Paraaortic lymph node (tissue), 1 donor: ENCODE measurements around a stretch of chr12.

DNA sequence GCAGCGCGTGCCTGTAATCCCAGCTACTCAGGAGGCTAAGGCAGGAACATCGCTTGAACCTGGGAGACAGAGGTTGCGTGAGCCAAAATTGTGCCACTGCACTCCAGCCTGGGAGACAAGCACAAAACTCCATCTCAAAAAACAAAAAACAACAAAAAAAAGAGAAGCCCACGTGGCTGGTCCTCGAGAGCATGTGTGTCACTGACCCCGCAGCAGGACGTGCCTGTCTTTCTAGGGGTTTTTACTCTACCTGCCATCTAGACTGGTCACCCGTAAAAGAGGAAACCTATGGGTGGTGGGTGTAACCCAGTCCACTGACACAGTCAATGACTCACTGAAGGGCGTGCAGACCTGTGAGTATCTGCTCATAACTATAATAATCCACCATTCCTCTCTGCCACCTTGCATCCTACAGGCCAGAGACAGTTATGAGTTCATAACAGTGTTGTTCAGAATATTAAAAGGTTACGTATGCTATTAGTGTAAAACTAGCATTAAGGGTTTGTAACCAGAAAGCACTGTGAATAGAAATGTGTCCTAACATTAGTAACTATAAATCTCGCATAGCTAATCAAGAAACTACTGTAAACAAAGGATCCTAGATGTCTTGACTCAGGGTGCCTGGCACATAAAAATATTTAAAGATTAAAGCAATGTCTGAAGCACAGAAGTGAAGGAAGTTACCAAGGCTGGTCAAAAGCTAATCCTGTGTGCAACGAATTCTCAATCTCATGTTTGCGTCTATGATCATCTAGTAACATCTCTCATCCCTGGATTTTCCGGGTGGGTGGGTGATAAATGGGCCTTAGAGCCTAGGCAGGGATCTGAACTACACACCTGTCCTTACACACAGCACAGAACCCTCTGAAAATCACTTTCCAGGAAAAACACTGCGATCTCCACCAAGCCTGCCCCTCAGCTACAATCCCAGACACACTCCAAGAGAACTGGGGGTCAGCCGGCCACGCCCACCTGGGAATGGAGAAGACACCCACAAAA is 4.4 kb downstream of the GOLGA3 start:
- PRO-cap: no peak

- PRO-cap: no peak
Observed at GRCh38 chr12:132828162-132828774, 401 bp downstream of the GOLGA3 start.

DNA sequence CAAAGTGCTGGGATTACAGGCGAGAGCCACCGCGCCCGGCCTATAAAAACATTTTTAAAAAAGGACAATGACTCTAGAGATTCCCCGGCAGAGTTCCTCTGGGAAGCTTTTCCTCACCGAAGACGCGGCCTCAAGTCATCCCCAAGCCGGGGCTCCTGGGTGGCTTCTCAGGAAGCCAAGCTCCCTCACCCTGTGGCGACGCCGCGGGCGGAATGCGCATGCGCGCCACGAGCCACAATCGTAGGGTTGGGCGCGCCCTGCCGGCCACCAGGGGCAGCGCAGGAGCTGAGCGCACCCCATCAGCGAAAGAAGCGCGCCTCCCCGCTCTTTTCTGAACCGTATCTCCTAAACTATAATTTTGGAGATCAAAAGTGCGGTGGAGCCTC is 17.3 kb upstream of the CHFR start:
- PRO-cap: no peak

GRCh38 chr12:132908650-132909383 is 21.4 kb upstream of the CHFR start:
- PRO-cap: bidirectional peak, plus-strand start at chr12:132908715, minus-strand start at chr12:132908441; unidirectional peak, plus-strand start at chr12:132908910

DNA sequence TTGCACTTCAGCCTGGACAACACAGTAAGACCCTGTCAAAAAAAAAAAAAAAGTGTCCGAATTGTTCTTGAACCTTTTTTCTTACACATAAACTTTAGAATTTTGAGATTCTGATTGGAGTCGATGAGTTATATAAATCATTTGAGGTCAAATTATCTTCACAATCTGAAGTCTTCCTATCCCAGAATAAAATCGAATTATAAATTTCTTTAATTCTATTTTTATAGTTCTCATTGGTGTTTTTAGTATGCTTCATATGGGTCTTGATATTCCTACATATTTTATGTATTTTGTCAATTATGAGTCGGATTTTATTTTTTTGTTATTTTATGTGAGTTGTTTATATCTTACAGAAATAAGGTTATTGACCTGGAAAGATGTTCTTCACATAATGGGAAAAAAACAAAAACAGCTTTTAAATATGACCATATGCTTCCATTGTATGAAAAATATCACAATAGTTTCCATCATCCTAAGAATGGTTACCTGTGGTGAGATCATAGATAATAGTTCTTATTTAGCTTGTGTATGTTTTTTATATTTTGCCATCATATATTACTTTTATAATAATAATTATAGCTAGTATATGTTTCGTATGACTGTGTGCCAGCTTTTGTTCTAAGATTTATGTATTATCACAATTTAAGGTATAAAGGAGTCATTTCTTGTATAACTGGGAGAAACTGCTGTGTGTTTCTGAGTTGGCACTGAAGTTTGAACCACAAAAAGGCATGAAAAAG is 1.4 kb downstream of the ZNF84 start:
- PRO-cap: no peak

DNA sequence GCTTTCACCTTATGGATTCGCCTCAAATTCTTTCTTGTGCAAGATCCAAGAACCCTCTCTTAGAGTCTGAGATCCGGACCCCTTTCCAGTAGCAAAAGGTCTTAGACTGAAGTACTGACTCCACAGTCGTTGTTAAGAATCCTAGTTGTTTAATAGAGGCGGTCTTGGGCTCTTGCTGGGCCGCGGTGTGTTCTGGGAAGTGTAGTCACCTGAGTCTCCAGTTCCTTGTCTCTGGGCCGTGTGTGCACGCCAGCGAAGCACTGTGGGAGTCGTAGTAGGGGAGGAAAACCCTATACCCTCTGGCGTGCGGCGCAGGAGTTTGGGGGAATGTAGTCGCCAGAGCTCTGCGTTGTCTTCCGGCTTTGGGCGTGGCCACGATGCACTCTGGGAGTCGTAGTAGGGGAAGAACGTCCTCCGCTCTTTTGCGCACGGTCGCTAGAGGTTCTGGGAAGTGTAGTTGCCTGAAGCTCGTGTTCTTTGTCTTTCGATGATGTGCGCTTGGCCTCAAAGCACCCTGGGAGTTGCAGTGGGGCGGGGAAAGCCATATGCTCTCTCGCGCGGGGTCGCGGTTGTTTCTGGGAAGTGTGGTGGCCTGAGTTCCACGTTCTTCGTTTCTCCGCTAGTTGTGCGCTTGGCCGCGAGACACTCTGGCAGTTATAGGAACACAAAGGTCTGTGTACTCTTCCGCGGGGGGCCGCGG is 691 bp upstream of the ZNF140 start:
- PRO-cap: bidirectional peak, plus-strand start at position 519 of the sequence, minus-strand start at position 262 of the sequence

- PRO-cap: no peak
Observed at GRCh38 chr12:133086811-133087505, 6.2 kb downstream of the ZNF140 start.